Measurements from ENCODE around the genes OR2G2, OR2W3, OR2T8 and SH3BP5L.

DNA sequence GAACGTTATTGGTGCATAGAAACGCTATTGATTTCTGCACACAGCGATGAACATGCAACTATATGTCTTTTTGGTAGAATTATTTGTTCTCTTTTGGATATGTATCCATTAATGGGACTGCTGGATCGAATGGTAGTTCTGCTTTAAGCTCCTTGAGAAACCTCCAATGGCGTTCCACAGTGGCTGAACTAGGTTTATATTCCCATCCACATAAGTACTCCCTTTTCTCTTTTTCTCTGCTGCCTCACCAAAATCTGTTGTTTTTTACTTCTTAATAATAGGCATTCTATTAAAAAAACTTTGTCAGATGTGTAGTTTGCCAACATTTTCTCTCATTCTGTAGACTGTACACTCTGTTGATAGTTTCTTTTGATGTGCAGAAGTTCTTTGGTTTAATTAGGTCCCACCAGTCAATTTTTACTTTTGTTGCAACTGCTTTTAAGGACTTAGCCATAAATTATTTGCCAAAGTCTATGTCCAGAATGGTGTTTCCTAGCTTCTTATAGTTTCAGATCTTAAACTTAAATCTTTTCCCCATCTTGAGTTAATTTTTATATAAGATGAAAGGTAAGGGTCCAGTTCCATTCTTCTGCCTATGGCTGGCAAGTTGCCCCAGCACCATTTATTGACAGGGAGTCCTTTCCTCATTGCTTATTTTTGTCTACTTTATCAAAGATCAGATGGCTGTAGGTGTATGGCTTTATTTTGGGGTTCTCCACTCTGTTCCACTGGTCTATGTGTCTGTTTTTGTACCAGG lies 253.1 kb downstream of the SMYD3 start:
- RRBS: no CpG with 5 or more reads among the region's 5 CpGs

- RRBS: no CpG with 5 or more reads among the region's 2 CpGs
These were observed 14.5 kb upstream of the SCCPDH start for GRCh38 chr1:246709761-246710104.

- RRBS: no CpG with 5 or more reads among the region's 15 CpGs
These were observed 1.2 kb downstream of the SCCPDH start for GRCh38 chr1:246725256-246725920.

GRCh38 chr1:246843655-246844140 lies 88.0 kb downstream of the AHCTF1 start:
- RRBS: no CpG with 5 or more reads among the region's 4 CpGs

- RRBS: no CpG with 5 or more reads among the region's 1 CpG
These were observed 76.0 kb downstream of the AHCTF1 start for GRCh38 chr1:246855646-246856155.

- RRBS: no CpG with 5 or more reads among the region's 7 CpGs
These were observed 41.9 kb downstream of the AHCTF1 start for GRCh38 chr1:246889702-246890387.

DNA sequence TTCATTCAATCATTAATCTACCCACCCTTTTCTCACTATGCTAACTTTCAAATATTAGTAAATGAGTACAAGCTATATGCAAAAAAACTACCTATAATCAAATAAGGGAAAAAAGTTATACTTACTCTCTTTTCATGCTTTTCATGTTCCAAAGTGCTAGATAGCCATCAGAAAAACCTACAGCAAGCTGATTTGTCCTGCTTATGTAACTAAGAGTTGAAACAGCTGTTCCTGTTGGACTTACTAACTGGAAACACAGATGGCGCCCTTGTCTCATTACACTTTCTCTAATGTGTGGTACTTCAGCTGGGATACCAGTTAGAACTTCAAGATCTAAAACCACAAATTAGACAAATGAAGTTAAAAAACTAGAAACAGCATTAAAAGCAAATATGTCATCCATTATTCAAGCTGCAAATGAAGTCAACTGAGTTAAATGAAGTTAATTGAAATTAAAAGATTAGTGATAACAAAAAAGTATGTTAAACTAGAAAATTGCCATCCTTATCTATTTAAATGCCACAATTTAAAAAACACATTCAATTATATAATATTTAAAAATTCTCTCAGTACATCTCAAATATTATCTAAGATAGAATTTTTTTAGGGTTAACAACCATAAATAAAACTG lies 24.2 kb downstream of the AHCTF1 start:
- RRBS: no CpG with 5 or more reads among the region's 1 CpG

GRCh38 chr1:246962138-246962571 lies 30.4 kb upstream of the AHCTF1 start:
- RRBS: no CpG with 5 or more reads among the region's 6 CpGs

DNA sequence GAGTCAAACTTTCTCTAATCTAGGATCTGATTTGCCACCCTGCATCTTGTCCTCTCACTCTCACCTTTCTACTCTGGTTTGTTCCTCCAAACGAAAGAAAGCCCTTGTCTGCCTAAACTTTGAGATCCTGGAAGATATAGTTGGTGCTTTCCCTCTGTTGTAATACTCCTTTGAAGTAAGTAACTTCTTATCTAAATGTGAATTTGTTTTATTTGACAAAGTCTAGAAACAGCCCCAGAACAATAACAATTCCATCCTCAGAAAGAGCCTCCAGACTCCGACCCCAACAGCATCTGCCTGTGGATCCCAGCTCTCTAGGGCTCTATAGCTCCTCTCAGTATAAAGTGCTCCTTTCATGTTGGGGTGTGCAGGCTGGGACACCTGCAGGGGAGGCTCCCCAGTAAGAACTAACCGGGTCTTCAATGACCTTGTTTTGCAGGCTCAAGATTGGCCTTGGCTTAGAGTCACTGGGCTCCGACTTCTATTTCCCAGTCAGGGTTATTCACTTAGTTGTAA lies 36.1 kb upstream of the ZNF124 start:
- RRBS: no CpG with 5 or more reads among the region's 4 CpGs

- RRBS: no CpG with 5 or more reads among the region's 14 CpGs
These were observed 9.1 kb downstream of the ZNF496 start for GRCh38 chr1:247322339-247323224.

DNA sequence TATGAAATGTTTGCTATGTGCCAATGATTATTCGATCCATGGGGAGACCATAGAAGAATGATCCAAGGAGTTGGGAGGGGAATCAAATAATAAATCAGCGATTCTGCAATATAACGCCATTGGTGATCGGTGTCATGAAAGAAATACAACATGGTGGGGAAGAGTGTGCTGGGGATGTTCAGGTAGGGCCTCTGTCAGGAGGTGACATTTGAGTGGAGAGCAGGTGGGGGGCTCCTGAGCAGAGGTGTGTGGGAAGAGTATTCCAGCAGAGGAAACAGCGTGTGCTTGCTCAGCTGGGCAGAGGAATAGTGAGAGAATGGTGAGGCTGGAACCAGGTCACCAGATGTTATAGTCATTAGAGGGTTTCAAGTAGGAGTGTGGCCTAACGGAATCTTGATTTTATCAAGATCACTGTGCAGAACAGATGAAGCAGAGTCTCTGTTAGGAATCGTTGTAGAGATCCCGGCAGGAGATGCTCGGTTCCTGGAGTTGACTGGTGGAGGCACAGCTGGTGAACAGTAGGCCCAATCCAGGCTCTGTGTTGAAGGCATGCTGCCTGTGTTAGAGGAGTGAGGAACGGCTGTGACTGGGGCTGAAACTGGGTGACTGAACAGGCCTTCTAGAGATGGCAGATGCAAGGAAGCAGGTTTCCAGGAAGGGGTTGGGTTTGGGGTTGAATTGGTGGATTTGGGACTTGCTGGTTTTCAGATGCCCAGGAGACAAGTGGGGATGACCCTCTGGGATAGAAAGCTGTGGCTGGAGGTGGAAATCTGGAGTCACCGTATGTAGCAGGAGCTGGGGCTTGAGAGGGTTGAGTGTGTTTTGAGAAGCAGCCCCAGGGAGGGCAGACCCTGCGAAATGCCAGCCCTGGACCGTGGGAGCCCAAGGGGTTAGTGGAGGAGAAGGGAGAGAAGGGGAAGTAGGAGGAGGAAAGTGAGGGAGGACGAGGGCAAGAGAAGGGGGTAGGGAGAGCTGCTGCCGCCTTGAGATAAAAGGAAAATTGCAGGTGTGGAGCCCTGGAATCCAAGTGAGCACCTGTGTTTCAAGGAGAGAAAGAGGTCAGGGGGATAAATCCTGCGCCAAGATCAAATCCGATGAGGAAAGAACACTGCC lies 3.2 kb upstream of the ZNF496 start:
- RRBS: no CpG with 5 or more reads among the region's 17 CpGs

DNA sequence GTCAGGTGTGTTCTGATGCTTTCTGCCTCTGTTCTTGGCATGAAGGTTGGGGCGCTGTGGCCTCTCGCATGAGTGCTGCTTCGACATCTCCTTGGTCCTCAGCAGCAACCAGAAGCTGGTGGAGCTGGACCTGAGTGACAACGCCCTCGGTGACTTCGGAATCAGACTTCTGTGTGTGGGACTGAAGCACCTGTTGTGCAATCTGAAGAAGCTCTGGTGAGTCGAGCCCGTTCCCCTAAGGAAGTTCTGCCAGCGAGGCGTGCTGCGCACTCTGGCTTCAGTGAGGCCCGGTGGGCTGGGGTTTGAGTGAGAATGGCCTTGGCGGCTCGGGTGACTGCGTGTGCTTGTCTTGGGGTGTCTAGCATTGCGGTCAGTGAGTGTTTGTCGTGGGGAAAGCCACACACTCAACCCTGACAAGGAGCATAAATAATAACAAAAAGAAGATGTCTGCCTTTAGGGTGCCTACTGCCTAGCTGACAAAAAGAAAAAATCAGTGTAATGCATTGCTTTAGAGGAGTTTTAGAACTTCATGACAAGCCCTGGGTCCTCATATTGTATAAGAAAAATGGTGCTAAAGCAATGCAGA lies 18.2 kb downstream of the NLRP3 start:
- RRBS: no CpG with 5 or more reads among the region's 17 CpGs

- RRBS: 15% methylated on average over 2 of the region's 33 CpGs
These were observed 9.7 kb downstream of the OR2B11 start for GRCh38 chr1:247447945-247448904.

DNA sequence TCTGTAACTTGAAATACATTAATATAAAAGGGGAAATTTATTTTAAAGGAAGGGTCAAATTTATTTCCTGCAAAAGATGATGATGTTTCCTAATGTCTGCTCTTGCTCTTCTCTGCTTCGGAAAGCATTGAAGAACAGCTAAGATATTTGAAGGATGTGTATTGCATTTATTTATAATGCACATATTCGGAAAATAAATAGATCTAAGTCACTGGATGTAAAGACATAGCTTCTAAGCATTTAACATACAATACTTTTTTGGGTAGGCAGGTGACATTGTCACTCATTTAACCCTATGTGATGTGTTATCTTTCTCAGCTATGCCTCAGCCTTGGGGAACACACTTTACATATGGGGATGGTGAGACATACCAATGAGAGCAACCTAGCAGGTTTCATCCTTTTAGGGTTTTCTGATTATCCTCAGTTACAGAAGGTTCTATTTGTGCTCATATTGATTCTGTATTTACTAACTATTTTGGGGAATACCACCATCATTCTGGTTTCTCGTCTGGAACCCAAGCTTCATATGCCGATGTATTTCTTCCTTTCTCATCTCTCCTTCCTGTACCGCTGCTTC lies at the start of gene OR2G2:
Gene OR2G2 (plus strand): TSS at position 352 of the 579 bp plus-strand sequence.
- RRBS: no CpG with 5 or more reads among the region's 5 CpGs

- RRBS: no CpG with 5 or more reads among the region's 6 CpGs
These were observed at the start of gene OR2W3 for GRCh38 chr1:247895473-247895824. TSS of gene OR2W3 (plus strand) at chr1:247895587.

DNA sequence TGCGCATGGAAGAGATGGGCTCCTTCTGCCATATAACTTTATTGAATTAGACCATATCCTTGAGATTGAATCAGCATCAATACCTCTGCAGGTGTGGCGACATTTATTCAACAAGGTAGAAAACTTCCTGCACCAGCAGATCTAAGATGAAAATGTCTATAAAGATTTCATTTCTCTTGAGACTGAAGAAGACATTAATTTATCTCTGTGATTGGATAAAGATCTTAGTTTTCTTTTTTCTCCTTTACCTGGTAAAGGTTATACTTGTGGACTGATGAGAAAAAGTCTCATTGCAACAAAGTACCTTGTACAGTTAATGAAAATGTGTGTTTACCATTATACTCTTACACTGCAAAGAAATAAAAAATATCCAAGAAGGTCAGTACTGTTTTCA lies at the start of gene OR2T8:
Gene OR2T8 (plus strand): TSS at position 289 of the 394 bp plus-strand sequence.
- RRBS: no CpG with 5 or more reads among the region's 2 CpGs

DNA sequence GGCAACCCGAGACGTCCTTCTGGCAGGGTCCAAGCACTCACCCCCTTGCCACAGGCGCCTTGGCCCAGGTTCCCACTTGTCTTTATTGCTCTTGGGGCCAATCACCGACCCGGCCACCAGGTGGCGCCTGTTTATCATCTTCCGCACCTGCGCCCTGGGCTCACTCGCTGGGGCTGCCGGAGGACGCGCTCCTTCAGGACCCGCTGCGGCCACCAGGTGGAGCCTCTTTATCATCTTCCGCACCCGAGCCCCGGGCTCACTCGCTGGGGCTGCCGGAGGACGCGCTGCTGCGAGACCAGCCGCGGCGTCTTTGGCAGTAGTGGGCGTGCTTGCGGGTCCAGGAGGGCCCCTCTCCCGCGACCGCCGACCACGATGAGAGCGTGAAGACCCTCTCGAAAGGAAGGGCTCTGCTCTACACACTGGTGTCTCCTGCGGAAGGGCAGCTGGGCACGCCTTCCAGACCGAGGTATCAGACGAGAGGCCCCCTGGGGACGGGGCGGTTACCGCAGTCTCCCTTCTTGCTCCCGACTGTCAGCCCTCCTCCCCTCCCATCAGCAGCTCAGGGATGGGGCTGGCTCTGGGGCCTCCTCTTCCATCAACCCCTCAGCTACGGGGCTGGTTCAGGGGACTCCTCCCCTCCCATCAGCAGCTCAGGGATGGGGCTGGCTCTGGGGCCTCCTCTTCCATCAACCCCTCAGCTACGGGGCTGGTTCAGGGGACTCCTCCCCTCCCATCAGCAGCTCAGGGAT lies 11.6 kb upstream of the OR2L8 start:
- RRBS: 5% methylated on average over 16 of the region's 44 CpGs

DNA sequence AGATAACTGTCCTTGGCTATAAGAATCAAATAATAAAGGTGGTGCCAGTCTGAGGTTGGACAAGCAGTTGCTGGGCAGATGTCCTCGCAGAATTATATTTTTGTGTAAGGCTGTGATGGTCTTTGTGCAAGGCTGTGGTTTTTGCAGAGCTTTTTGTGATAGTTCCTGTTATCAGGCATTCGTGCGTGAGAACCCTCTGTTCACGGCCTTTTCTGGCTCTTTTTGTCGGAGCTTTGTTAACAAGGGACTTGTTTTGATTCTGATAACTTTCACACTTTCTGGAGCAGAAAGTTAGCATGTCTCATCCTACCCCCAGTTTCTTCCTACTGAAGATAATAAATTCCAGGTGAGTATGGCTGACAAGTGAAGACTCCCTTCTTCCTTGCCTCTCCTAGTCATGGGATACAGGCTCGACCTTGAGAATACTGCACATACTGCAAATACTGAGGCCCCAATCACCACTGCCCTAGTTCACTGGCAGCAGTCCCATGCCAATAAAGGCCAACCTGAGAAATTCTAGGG lies 33.3 kb downstream of the SH3BP5L start:
- RRBS: no CpG with 5 or more reads among the region's 6 CpGs

GRCh38 chr1:248819001-248819461 lies 6.7 kb downstream of the SH3BP5L start:
- RRBS: no CpG with 5 or more reads among the region's 4 CpGs

- RRBS: 1% methylated on average over 8 of the region's 65 CpGs
These were observed at the start of gene SH3BP5L for GRCh38 chr1:248825804-248827017. TSS of gene SH3BP5L (minus strand) at chr1:248825915.

Data from aortic smooth muscle cell (primary cell).